ENCODE measurements around a stretch of chr5.

DNA sequence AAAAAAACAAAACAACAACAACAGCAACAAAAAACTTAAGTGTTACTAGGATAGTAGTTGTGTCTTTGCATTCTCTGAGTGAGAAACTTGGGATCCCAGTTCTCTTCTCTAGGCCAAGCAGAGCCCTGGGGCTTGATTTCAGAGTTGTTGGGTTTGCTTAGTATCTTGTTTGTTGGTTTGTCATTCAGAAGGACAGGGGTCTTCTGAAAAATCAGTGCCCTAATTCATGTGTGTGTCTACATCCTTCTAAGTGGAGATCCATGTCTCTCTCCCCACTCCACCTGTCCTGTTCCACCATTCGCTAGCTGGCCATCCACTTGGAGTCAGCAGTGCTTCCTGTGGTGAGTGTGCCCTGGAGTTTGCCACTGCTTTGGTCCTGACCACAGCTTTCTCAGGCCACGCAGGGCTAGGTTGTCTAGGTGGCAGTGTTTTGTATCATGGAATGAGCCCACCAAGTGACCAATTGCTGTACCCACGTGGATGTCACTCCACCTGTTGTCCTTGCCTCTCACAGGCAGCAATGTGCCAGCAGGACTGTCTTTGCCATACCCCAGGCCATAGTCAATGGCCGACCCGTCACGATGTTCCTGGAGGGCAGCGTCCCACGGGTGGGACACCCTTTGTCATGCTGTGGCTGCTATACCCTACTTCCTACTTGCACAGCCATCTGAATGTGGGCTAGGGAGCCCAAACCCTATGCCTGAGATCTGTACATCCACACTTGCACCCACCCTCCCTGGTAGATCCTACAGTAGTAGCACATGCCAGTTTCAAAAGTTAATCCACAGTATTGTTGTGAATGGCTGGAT is 19.8 kb downstream of the MARCHF6 start:
- PRO-cap: no peak

GRCh38 chr5:10375782-10376389 is 22.4 kb downstream of the MARCHF6 start:
- PRO-cap: no peak

DNA sequence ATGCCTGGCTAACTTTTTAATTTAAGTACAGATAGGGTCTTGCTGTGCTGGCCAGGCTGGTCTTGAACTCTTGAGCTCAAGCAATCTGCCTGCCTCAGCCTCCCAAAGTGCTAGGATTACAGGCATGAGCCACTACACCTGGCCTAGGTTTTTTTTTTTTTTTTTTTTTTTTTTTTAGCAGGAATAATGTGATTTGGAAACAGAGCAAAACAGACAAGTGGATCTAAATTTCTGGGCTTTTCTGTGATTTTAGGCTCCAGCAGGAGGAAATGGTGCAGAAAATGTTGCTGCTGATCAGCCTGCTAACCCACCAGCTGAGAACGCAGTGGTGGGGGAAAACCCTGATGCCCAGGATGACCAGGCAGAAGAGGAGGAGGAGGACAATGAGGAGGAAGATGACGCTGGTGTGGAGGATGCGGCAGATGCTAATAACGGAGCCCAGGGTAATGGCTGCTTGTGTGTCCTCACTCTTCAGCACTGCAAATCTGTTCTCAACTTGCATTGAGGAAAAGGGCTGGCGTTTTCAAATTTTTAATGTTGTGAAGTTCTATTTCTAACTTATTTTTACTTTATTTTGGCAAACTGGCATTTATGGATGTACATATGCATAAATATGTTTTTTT is 37.9 kb downstream of the MARCHF6 start:
- PRO-cap: no peak

- PRO-cap: no peak
Observed at GRCh38 chr5:10562608-10563034, 1.2 kb upstream of the ANKRD33B start.

GRCh38 chr5:10606972-10607747 is 43.3 kb downstream of the ANKRD33B start:
- PRO-cap: no peak

- PRO-cap: no peak
Observed at GRCh38 chr5:10679559-10680416, 81.2 kb downstream of the DAP start.

- PRO-cap: no peak
Observed at GRCh38 chr5:10729533-10730095, 31.4 kb downstream of the DAP start.

DNA sequence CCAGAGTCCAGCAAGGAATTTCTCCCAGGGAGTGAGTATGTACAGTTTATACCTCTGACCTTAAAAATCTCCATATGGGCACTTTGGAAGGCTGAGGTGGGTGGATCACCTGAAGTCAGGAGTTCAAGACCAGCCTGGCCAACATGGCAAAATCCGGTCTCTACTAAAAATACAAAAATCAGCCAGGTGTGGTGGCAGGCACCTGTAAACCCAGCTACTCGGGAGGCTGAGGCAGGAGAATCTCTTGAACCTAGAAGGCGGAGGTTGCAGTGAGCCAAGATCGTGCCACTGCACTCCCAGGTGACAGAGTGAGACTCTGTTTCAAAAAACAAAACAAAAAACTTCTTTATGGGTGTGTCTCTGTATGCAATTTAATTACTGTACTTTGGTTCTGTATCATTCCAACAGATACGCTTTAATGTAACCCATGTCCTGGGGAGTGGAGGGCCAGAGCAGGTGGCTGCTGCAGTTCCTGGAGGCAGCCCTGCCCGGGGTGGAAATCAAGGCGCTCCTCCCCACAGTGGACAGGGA is 2.1 kb downstream of the DAP start:
- PRO-cap: no peak

DNA sequence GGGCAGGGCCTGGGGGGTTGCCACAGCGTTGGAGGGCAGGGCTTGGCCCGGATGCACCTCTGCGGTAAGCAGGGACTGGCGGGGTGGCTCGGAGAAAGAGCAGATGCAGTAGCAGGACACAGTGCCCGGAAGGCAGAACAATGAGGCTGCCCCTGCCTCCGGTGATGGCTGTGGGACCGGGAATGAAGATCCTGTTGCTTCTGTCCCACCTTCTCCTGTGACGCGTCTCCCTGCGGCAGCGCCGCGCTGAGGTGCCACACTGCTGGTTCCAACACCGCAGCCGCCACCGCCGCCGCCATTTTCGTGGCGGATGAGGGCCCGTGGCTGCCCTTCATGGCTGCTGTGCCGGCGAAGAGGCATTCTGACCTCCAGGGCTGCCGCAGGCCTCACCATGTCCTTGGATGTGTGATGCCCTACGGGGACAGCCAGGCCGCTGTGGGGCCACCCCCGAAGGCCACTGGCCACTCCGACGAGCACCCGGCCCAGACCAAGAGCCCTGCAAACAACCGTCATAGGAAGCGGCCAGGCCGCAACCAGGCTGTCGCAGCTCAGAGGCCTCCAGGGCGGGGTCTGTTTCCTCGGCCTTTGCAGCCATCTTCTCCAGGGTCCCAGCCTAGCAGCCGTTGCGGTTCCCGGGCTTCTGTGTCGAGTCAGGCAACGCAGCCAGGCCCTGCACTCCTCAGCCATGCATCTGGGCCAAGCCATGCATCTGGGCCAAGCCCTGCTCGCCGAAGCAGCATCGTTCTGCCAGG is 890.6 kb upstream of the CTNND2 start:
- PRO-cap: no peak

- PRO-cap: no peak
Observed at GRCh38 chr5:13498301-13498807, 446.1 kb downstream of the DNAH5 start.

DNA sequence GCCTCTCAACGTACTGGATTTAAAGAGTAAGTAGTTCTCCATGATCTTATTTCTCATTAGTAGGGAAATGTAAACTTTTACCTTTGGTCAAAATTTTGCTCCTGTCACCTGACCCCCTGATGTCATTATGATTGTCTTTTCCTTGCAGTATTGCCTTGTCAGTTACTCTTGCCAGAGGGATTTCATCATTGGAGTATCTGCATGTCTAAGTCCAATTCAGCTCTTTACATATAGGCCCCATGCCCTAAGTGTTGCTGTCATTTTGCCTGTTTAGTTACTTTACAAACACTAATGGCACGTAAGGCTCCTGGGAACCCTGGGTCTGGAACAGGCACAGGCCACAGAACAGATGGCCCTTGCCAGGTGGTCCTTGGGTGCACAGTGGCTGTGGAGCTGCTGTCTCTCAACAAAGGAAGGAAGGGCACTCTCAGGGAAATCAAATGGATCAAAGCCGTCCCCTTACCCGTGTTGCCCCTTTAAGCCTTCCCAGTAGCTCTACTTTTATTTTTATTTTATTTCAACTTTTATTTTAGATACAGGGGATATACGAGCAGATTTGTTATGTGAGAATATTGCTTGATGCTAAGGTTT is 21.6 kb downstream of the TRIO start:
- PRO-cap: no peak

DNA sequence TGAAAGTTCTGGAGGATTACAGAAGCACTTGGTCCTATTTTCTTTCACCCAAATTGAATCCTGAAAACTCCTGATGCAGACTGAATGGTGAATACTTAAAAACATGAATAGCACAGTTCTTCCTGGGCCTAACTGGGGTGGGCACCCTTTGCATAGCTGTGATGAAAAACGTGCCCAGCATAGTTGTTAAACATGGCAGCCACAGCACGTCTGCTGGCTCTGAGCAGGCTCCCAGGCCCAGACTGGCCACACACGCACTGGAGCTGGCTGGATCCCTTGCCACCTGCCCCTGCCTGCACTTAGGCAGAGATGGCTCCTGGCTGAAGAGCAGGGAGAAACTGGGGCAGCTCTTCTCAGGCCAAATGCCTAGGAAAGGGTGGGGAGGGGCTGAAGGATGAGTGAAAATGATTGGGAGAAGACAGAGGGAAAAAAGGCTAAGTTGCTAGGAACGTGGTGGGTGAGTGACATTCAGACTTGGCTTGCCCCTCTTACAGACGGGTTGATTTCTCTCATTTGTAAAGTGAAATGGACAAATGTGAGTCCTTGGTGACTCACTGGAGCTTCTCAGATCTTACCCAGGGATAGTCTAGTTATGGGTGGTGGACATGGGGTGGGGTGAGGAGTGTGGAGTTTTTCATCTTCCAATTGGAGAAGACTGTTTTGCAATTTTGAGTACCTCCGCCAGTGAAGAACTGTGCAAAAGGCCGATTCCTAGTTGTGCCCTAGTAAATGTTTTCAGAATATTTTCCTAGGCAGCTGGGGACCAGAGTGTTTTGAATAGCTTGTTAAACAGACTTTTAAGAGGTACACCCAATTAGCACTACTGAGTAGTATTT is 42.3 kb downstream of the TRIO start:
- PRO-cap: unidirectional peak, minus-strand start at position 564 of the sequence

- PRO-cap: no peak
Observed at GRCh38 chr5:14258559-14259309, 115.6 kb downstream of the TRIO start.

- PRO-cap: bidirectional peak, plus-strand start at chr5:14270289, minus-strand start at chr5:14270228
Observed at GRCh38 chr5:14270059-14270408, 126.9 kb downstream of the TRIO start.

DNA sequence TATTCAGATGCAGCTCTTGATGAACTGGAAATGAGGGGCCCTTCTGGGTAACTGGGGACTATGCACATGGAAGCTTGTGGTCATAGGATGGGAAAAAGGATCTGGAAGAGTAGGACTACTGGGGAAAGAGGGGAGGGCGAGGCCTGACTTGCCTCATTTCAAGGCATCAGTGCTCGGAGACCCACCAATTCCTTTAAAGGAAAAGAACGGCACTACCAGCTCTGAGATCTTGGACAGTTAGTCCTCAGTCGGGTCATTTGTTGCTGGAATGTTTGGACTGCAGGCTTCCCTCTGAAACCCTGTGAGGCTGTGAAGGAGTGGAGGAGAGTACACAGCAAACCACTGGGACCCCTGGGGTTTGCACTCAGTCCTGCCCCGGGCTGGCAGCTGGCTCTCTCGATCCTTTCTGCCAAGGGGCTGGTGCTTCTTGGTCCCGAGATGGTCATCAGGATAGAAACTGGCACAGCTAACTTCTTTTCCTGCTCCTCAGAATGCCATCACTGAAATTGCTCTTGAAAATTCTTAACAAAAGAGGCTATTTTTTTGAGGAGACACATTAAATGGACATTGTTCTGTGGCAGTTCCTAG is 194.4 kb downstream of the TRIO start:
- PRO-cap: no peak

GRCh38 chr5:14407852-14408309 is 173.7 kb upstream of the OTULINL start:
- PRO-cap: no peak

GRCh38 chr5:14426854-14428237 is 154.2 kb upstream of the OTULINL start:
- PRO-cap: no peak

- PRO-cap: no peak
Observed at GRCh38 chr5:14582627-14583148, 1.1 kb downstream of the OTULINL start.

DNA sequence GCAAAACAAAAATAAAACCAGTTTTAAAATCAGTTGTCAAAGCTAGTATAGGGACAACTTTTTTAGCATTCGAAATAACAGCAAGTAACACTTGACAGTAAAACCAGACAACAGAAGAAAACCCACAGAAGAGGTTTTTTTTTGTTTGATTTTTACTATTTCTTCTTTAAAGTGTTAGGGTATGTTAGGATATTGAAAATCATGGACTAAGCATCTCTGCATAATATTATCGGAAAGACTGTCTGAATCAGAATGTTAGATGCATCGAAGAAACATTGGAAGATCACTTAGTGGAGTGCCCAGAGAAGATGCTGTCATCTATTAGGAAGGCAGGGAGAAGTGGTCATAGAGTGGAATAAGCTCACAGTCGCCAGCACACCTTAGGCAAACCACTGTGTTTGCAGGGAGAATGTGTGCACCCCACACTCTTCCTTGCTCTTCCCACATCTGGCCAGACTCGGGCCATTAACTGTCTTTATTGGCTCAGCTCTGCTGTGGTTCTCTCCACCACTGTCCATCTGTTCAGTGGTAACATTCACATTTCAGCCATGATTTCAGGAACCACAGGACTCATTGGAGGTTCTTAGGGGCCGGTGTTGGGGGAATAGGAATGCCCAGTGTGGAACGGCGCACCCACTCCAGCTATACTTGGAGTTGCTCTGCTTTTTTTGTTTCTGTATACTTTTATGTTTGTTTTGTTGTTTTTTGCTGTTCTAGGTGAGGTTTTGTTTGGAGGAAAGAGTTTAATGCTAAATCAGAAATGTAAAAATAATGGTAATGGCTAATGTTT is 2.4 kb downstream of the OTULINL start:
- PRO-cap: no peak

DNA sequence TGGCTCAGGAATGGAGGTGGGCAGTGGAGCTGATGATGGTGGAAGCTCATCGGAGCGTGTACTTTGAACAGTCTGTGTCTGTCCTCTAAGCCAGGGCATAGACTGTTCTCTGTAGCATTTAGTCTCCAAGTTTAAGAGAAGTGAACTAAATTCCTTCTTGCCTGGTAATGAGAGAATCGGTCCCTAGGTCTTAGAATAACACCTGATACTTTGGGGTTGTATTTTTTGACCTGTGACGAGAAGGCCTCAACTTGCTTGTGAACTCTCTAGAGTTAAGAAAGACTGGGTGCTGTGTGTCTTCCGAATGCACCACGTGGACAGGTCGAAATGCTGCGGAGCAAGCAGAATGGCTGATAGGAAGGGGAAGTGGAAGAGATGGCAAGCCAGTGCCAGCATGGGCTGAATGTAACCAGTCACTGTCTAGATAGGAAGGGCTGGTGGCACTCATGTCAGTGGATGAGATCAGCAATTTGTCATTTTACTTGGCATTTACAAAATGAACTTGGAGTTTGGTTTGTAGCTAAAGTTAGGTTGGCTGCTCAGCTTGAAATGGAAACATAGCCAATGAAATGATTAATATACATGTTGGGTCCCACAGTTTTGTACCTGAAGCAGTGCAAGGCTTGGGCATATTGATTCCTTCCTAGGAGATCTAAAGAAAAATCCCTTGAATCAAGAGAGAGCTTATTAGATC is 5.5 kb downstream of the OTULINL start:
- PRO-cap: no peak